Epithelial cell of prostate (primary cell): ENCODE measurements around the gene MUC12.

DNA sequence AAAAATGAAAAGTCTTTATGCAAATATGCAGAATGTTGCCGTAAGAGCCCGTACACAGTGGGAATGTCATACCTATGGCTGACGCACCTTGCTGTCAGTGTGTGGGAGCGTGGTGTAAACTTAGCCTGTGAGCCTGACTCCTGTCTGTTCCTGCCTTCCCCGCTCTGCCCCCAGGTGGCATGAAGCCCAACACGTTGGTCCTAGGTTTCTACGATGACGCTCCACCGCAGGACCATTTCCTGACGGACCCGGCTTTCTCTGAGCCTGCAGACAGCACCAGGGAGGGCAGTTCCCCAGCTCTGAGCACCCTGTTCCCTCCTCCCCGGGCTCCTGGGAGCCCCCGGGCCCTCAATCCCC, 1.7 kb upstream of the TRIP6 start:
- RRBS = 4% methylated on average over 3 of the region's 13 CpGs

GRCh38 chr7:100865902-100866766, 1.1 kb upstream of the TRIP6 start:
- RRBS = 1% methylated on average over 21 of the region's 50 CpGs

GRCh38 chr7:100913945-100914805, 18.5 kb upstream of the ACHE start:
- RRBS = no CpG with 5 or more reads among the region's 18 CpGs

GRCh38 chr7:100969109-100969862, at the start of gene MUC12:
Gene MUC12, plus strand, starts transcription at chr7:100969565.
- RRBS = no CpG with 5 or more reads among the region's 19 CpGs

DNA sequence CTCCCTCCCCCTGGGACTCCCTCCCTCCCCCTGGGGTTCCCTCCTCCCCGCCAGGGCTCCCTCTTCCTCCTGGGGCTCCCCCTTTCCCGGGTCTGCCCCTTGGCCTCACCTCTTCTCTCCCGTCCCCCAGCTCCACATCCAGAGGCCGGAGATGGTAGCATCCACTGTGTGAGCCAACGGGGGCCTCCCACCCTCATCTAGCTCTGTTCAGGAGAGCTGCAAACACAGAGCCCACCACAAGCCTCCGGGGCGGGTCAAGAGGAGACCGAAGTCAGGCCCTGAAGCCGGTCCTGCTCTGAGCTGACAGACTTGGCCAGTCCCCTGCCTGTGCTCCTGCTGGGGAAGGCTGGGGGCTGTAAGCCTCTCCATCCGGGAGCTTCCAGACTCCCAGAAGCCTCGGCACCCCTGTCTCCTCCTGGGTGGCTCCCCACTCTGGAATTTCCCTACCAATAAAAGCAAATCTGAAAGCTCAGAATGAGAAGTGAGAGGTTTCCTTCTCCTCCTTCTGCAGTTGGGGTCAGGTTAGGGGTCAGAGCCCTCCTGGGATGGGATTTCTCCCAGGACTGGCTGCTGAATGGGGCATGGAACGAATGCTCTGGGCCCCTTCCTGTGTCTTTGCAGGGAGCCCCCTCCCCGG, 1.3 kb upstream of the MUC17 start:
- RRBS = 54% methylated on average over 7 of the region's 13 CpGs

GRCh38 chr7:101090884-101091508, 5.7 kb downstream of the TRIM56 start:
- RRBS = no CpG with 5 or more reads among the region's 10 CpGs

DNA sequence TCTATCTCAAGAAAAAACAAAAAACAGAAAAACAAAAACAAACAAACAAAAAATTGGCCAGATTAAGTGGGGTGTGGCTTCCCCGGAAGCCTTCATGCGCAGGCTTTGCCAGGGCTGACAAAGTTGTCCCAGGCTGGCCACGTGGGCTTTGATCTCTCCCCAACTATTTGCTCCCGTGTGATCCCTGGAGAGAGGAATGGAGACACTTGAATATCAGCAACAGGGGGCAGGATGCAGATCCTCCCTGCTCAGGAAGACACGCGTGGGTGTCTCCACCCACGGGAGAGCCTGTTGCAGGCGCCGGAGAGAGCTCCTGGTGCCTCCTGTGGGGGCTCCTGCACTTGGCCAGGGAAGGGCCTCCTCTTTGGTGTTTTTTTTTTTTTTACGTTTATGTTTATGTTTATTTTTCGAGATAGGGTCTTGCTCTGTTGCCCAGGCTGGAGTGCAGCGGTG, 18.9 kb downstream of the TRIM56 start:
- RRBS = no CpG with 5 or more reads among the region's 12 CpGs

- RRBS = no CpG with 5 or more reads among the region's 6 CpGs
These were observed 2.5 kb upstream of the NAT16 start for GRCh38 chr7:101182647-101183015.

DNA sequence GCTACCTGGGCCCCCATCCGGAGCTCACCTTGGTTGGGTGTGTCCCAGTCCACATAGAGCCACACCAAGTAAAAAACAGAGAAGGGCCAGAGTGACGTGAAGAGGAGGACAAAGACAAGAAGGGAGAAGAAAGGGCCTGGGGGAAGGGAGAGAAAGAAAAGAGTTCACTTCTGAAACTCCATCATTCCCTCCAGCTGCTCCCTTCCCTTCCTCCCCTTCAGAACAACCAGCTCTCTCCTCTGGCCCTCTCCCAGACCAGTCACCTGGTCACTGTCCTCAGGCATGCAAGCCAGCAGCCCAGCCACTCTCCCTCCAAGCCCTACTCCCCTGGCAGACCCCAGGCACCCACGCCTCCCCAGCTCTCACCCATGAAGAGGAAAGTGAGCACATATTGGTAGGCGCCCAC, 453 bp downstream of the MOGAT3 start:
- RRBS = 56% methylated on average over 1 of the region's 4 CpGs

- RRBS = no CpG with 5 or more reads among the region's 14 CpGs
These were observed 74.5 kb downstream of the COL26A1 start for GRCh38 chr7:101437069-101437704.

DNA sequence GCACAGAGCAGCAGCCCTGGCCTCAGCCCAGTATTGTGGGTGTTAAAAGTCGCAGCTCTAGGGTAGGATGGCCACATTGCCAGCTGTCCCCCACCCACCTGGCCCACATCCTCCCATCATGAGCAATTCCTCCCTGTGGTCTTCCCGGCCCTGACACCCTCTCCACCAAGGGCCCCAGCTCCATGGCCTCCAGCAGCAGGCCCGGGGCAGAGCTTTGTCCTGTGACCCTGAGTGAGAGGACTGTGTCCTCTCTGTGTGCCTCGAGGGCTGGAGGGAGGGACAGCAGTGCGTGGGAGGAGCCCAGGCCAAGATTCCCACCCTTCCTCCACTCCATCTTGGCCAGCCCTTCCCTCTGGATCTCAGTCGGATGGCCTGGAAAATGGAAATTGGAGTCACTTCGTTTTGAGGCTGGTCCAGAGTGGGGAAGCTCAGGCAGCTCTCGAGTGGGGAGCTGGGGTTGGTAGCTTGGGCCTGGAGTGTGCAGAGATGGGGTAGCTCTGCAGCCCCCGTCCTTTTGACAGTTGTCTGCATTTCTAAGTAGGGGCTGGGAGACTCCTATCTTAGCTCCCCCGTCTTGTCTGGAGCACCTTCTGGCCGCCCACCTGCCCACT, 93.6 kb downstream of the MYL10 start:
- RRBS = 47% methylated on average over 2 of the region's 11 CpGs

GRCh38 chr7:101736062-101736450, 81.4 kb upstream of the CUX1 start:
- RRBS = no CpG with 5 or more reads among the region's 3 CpGs

GRCh38 chr7:101769296-101769683, 48.1 kb upstream of the CUX1 start:
- RRBS = no CpG with 5 or more reads among the region's 6 CpGs

GRCh38 chr7:101774966-101775452, 42.4 kb upstream of the CUX1 start:
- RRBS = no CpG with 5 or more reads among the region's 13 CpGs

DNA sequence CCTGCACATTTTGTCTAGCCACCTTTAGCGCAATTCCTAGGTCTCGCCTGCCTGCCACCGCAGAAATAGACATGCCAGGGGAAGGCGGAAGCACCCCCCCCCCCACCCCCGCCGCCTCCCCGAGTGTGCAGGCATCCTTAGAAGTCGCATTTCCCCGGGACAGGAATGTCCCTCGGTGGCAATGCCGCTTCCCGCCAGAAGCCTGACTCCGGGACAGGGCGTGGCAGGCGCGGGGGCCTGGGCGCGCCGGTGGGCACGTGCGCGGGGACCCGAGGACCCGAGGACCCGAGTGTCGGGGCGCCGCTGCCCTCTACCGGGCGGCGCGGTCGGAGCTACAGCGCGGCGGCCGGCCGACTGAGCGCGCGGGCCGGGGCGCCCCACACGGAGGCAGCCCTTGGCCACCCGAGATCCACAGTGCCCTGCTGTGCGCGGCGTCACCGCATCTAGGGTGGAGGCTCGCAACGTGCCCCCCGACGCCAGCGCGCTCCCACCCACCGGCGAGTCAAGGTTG, 3.4 kb upstream of the CUX1 start:
- RRBS = 1% methylated on average over 16 of the region's 57 CpGs

GRCh38 chr7:101816550-101816836, 933 bp upstream of the CUX1 start:
- RRBS = 2% methylated on average over 19 of the region's 47 CpGs

DNA sequence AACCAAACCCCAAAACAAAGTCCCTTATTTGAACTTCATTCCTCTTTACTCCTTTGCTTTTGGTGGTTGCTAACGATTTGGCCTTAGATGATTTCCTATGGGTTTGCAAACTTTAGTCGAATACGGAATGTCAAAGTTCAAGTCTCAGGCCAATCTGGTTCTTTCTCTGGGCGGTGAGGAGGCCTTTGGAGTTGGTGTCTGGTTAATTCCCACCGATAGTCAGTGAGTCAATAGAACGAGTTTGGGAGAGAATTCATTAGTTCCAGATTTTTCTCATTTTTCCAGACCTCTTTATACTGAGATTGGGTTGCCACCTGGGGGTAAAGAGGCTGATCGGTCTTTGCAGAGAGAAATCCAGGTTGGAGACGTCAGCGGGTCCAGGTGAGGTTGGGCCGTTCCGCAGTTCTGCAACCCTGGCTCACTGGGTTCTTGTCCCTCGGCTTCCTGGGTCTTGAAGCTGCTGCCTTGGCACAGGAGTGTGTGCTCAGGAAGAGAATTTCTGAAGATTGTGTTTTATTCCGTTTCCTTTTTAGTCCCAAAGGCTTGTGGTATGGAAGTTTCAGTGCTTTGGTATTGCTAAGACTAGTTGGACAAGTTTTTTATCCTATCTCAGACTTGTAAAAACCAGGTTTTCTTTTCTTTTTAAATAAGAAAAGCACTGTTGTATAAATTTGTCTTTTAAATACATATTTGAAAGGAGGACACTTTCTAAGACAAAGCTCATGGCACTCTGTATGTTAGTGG, 1.3 kb downstream of the CUX1 start:
- RRBS = no CpG with 5 or more reads among the region's 13 CpGs

DNA sequence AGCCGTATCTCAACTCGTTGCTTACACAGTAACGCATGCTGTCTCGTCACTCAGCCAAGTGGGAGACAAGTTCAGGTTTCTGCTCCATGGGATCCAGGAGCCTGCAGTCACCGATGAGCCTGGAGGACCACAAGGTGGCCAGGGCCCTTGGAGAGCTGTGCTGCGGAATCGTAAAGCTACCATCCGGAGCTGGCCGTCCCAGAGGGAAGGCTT, 7.8 kb downstream of the CUX1 start:
- RRBS = no CpG with 5 or more reads among the region's 9 CpGs

DNA sequence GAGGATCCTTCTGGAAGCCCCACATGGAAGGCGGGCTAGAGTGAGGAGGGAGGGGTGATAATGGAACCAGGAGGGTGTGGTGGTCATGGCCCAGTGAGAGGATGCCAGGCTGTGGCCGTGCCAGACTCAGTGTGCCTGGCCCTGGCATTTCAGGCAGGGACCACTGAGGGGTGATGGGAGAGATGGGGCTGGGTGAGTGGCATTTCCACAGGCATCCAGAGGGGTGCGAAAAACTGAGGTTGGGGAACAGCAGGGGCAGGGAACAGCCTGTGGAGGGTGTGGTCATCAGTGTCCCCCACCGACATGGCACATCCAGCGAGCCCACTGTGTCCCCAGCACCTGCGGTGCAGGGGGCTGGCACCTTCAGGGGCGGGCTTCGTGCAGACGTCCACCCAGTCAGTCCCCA, 14.7 kb downstream of the CUX1 start:
- RRBS = no CpG with 5 or more reads among the region's 9 CpGs

- RRBS = no CpG with 5 or more reads among the region's 10 CpGs
These were observed 57.9 kb downstream of the CUX1 start for GRCh38 chr7:101875310-101875758.